Kidney epithelial cell (primary cell): ENCODE measurements around a stretch of chr3.

DNA sequence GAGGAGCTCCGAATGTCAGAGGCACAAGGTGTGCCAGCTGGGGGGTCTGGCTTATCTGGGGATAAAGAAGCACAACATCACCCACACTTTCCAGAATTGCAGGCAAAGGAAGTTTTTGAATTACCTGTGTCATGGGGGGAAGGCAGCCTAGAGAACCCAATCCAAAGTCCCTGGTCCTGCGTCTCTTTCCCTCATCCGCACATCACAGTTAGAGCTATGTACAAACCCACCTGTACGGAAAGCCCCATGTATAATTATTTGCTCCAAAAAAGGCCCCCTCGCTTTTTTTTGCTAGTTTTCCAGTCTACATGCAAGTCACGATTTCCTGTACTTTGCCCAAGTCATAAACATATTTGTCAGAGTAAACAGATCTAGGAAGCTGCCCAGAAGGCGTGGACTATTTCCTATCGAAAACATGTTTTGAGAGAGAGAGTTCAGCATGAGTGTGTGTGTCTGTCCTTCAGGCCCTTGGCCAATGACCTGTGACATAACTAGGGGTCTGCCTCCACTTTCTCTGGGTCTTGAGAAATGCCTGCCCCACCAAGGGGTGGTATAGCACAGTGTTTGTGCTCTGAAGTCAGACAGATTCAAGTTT, 72.6 kb upstream of the HACD2 start:
- RAMPAGE, long total RNA: no peak
- RRBS: no CpG with 5 or more reads among the region's 8 CpGs

GRCh38 chr3:123658712-123659571, 74.1 kb upstream of the HACD2 start:
- RAMPAGE, long total RNA: no peak
- RRBS: no CpG with 5 or more reads among the region's 5 CpGs

DNA sequence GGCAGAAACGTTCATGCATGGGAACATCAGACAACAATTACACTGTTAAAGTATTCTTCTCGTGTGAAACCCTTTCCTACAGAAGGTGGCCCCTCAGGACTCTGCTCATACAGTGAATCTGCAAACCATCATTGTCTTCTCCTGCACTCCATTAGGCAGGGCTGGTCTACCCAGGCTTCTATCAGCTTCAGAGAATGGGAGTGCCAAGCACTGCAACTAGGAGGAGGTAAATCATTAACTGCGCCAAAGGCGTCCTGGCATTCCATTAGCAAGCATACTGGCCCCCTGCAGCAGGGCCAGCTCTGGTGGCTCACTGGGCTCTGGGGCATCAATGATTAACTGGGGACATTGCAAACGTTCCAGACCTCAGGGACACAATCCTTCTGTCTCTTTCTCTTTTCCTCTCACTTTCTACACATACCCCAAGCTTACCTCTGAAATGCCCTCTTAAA, 129.1 kb downstream of the MYLK start:
- RAMPAGE, long total RNA: no peak
- RRBS: no CpG with 5 or more reads among the region's 5 CpGs

GRCh38 chr3:123779028-123779334, 105.2 kb downstream of the MYLK start:
- RAMPAGE, long total RNA: no peak
- RRBS: no CpG with 5 or more reads among the region's 5 CpGs

DNA sequence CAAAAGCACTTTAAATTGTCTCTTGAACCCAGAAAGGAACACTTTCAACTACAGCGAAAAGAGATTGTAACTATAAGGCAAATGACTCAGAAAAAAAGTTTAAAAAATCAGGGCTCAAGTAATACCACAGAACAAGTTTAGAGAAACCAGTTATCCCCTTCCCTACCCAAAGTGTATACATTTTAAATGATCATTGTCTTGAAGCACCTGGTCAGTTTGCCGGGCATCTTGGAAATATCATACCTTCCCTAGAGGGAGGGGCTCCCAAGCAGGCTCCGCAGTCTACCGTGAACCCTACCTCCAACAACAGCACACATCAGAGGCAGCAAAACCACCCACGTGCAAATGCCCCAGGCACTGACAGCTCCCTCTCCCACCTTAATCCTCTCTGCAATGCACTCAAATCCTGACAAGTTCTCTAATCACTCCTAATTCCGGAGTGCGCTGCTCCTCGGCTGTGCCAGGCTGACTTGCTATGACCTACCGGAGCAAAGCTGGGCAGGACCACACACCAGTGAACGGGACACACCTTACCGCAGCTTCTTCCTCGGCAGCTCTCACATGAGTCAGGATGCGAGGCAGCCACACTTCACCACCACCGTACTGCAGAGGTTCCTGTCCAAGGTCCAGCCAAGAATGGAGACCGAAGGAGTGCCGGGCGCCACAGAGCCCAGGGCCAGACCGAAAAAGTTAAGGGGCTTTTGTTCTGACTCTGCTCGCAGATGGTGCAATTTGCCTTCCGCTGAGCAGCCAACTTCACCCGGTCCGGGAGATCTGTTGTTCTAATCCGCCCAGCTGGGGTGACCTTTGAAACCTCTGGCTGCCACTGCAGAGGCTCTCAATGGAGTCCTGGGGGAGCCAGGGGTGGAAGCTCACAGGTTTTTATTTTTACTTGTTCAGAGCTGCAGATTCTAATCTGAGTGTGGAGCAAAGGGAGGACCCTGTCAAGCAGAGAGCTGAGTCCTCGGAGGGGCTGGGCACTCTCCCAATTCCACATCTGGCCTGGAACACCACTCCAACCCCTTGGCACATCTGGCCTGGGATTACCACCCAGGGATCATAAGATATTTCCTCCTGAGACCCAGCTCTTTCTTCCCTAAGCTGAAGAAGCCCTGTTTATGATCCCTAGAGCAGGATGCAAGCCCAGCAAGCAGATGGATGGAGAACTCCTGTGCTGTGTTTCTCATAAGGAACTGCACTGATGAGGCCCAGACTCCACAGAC, 84.4 kb downstream of the MYLK start:
- RAMPAGE, long total RNA: no peak
- RRBS: 13% methylated on average over 4 of the region's 24 CpGs

GRCh38 chr3:123831431-123832010, 52.6 kb downstream of the MYLK start:
- RAMPAGE, long total RNA: no peak
- RRBS: no CpG with 5 or more reads among the region's 12 CpGs

- RAMPAGE, long total RNA: no peak
- RRBS: no CpG with 5 or more reads among the region's 3 CpGs
Observed at GRCh38 chr3:124492583-124492995, 237.7 kb upstream of the UMPS start.

GRCh38 chr3:124585699-124586651, 144.3 kb upstream of the UMPS start:
- RAMPAGE, long total RNA: no peak
- RRBS: no CpG with 5 or more reads among the region's 19 CpGs

- RAMPAGE, long total RNA: no peak
- RRBS: no CpG with 5 or more reads among the region's 3 CpGs
Observed at GRCh38 chr3:124609244-124609905, 120.9 kb upstream of the UMPS start.

DNA sequence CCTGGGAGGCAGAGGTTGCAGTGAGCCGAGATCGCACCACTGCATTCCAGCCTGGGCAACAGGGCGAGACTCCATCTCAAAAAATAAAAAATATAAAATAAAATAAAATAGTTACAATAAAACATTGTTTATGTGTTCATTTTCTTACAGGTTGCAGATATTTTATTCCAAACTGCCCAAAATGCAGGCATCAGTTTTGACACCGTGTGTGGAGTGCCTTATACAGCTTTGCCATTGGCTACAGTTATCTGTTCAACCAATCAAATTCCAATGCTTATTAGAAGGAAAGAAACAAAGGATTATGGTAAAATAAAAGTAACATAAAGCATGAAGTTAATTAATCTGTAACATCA, 4.7 kb downstream of the UMPS start:
- RAMPAGE, long total RNA: no peak
- RRBS: no CpG with 5 or more reads among the region's 4 CpGs

GRCh38 chr3:124812345-124812643, 74.9 kb downstream of the ITGB5 start:
- RAMPAGE, long total RNA: no peak
- RRBS: no CpG with 5 or more reads among the region's 5 CpGs

DNA sequence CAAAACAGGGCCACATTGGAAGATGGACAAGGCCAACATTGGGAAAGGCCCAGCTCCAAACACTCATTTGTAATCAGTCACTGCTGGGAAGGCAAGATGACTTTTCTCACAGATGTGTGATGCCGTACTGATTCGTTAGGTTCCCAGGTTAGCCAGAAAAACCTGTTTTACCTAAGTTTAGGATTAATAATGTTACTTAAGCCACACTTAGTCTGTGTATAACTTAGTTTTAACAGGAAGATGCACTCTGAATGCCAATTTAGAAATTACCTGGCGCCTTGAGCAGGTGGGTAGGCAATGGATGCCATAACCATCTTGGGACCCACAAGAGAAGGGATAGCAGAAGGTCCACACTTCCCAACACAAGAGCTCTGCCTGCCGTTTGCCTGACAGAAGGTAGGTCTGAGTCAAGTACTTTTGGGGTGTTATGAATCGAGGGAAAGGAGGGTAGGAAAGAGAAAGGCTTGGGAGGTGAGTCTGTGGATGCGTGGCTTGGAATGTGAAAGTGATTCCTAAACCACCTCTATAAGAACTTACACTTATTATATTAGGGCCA, 70.8 kb downstream of the ITGB5 start:
- RAMPAGE, long total RNA: no peak
- RRBS: no CpG with 5 or more reads among the region's 6 CpGs

GRCh38 chr3:124837543-124838383, 49.4 kb downstream of the ITGB5 start:
- RAMPAGE, long total RNA: no peak
- RRBS: no CpG with 5 or more reads among the region's 6 CpGs

DNA sequence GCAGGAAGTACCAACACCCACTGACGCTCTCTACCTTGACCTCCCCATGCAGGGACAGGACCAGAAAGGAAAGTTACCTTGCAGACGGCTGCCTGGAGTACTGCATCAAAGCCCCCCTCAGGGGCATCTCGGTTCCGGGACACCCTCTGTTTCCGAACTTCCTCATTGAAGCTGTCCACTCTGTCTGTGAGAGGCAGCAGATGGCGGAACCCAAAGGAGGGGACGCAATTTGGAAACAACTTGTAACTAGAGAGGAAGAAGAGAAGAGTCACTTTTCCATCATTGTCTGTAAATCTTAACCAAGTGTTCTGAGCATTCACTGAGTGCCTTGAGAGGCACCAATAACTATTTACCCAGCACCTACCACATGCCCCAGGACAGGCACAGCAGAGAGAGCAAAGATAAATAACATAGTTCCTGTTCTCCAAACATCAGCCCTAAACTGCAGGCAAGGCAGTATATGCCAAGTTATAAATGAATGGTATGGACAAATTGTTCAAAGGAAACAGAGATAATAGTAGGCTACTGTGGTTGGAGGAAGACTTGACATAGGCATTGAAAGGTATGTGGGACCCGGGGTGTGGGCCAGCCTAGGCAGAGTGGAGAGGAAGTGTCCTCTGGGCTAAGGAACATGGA, 45.7 kb downstream of the ITGB5 start:
- RAMPAGE, long total RNA: no peak
- RRBS: no CpG with 5 or more reads among the region's 8 CpGs

GRCh38 chr3:125027094-125027562, 28.7 kb downstream of the HEG1 start:
- RAMPAGE, long total RNA: no peak
- RRBS: no CpG with 5 or more reads among the region's 8 CpGs

DNA sequence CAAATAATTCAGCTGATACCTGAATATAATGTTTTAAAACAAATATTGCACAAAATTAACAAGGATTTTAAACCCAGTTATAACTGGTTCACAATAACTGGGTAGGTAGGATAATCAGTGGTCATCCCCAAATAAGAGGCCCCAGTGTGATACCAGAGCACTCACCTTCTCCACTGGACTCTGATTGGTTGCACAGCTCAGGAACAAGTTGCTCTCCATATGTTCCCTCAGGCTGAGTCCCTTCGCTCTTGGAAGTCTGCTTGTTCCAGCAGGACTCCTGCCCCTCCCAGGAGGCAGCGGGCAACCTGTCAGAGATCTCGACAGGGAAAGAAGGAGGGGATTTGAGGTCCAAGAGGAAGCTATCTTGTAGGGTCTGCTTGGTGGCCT, 51.5 kb upstream of the HEG1 start:
- RAMPAGE, long total RNA: no peak
- RRBS: no CpG with 5 or more reads among the region's 3 CpGs

- RAMPAGE, long total RNA: no peak
- RRBS: no CpG with 5 or more reads among the region's 4 CpGs
Observed at GRCh38 chr3:125117959-125118158, 62.1 kb upstream of the HEG1 start.

DNA sequence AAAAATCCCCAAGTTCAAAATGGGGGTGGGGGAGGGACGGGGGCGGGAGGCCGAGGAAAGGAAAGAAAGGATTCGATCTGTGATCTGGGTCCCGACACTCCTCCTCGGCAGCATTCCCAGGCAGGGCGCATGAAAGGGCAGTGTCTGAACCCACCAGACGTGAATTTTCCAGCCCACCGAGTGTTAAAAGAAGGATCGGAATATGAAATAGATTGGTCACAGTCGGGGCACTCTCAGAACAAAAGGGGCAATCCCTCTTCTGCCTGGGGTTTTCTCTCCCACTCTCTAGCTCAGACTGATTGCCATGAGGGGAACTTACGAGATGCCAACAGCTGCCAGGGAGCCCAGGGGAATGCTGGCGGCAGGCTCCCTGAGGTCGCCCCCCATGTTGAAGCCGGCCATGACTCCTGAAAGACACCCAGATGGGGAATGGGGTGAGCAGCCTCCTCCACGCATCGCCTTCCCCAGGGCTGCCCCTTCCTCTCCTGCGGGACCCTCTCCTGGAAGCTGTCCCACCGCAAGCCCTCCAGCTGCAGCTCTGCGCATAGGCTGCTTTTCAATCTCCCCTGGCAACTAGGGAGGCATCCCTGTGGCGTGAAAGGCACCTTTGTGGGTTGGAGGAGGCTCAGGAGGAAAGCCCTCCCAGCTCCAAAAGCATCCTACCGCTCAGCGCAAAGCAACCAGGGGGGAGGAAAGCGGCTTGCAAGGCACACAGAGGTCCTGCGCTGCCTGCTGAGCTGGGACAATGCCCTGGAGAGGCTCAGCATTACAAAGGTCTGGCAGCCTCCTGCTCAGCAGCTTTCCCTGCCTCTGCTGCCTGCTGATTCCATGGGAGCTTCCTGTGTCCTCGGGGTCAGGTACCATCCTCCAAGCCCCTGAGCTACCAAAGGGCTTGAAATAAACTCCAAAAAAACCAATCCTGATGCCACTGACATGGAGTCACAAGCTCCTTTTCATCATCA, 64.8 kb upstream of the HEG1 start:
- RAMPAGE, long total RNA: no peak
- RRBS: no CpG with 5 or more reads among the region's 26 CpGs

DNA sequence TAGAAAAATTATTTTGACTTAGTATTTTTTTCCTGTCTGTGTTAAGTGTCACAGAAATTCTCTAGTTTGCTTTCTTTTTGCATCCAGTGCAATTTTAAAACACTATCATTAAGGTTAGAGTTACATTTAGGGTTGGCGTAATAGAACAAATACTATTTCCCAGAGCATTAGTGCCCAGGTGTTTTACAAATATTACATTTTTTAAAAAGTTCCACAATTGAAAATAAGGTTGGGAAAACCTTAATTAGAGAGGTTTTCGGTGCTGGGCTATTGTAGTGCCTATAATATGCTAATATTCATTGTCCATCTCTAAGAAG, 68.9 kb upstream of the HEG1 start:
- RAMPAGE, long total RNA: no peak
- RRBS: no CpG with 5 or more reads among the region's 2 CpGs

GRCh38 chr3:125212893-125213387, 392 bp upstream of the SLC12A8 start:
- RAMPAGE, long total RNA: no peak
- RRBS: 12% methylated on average over 7 of the region's 19 CpGs